Placental pericyte (primary cell): ENCODE measurements around a stretch of chr7.

GRCh38 chr7:95774196-95774501 is 1.8 kb downstream of the DYNC1I1 start:
- CAGE, long polyA plus RNA, result no peak

DNA sequence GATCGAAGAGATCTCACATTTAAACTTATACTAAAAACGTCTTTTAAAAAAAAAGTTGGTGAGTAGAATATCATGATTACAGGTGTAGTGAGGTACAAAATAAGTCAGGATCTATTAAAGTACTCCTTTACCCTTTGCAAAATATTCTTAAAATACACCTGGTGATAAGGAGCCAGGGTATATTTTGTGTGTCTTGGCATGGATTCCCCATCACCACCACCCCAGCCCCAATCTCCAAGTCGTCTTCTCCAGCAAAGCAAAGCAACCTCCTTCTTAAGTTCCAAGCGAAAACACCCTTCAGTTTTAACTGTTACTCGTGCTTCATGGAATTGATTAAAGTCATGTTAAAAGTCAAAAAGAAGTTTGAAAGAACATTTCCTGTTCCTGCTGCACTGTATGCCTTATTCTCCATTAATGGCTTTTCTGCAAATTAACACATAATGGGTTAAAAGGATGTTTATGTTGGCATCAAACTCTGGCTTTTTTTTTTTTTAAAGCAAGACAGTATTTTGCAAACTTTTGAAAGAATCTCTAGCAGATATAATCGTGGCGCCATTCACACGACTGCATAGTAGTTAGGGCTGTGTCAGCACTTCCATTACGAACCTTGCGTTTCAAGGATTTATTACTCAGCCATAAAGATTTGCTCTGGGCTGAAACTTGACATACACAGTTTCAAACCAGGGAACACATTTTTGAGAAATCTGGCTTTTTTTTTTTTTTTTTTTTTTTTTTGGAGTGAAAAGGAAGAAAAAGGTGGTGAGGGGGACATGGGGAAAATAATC is 207.7 kb downstream of the DYNC1I1 start:
- CAGE, long polyA plus RNA, result no peak

DNA sequence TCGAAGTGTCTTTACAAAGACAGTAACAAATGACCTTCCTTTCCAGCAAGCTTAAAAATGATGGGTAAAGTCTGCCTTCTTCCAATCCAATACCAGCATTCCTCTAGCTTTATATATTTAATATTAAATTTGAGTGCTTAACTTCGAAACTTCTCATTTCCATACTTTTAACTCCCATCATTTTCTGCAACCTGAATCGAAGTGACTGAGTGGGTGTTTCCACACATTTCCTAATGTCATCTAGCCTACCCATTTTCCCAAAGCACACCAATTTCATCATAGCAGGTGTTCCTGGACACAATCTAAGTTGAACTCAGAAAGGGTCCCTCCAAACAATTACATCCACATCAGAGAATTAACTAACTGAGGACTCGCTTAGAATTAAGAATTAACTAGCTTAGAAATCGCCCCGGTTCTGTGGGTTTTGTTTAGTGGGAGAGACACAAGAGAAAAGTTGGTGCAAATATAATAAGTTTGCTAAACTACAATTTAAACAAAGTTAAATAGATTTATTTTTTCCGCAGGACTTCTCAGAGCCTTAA is 100.3 kb downstream of the SLC25A13 start:
- CAGE, long polyA plus RNA, result no peak

- CAGE, long polyA plus RNA, result no peak
Observed at GRCh38 chr7:96242309-96243046, 79.4 kb downstream of the SLC25A13 start.

- CAGE, long polyA plus RNA, result no peak
Observed at GRCh38 chr7:96349497-96349987, 27.6 kb upstream of the SLC25A13 start.

- CAGE, long polyA plus RNA, result no peak
Observed at GRCh38 chr7:96794939-96795222, 85.2 kb upstream of the SEM1 start.

DNA sequence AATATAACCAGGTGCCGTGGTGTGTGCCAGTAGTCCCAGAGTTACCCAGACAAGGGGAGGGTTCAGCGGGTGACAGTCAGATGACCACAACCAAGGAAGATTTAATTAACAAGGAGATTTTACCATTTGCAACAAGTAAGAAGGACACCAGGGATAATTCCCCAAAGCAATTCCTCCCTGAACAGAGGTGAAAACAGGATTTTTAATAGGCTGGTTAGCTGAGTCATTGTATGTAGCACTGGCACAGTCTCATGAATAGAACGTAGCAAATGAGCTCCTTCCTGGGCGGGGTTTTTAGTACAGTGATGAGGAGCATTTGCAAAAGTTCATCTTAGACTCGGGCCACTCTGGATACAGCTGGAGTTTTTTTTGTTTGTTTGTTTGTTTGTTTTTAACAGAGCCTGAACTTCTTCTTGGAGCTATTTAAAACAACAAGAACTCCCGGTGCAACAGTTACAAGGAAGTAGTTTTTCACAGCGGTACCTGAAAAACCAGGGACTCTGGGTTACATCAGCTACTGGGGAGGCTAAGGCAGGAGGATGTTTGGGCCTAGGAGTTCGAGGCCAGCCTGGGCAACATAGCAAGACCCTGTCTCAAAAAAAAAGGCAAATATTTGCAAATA is 39.0 kb downstream of the TAC1 start:
- CAGE, long polyA plus RNA, result no peak

DNA sequence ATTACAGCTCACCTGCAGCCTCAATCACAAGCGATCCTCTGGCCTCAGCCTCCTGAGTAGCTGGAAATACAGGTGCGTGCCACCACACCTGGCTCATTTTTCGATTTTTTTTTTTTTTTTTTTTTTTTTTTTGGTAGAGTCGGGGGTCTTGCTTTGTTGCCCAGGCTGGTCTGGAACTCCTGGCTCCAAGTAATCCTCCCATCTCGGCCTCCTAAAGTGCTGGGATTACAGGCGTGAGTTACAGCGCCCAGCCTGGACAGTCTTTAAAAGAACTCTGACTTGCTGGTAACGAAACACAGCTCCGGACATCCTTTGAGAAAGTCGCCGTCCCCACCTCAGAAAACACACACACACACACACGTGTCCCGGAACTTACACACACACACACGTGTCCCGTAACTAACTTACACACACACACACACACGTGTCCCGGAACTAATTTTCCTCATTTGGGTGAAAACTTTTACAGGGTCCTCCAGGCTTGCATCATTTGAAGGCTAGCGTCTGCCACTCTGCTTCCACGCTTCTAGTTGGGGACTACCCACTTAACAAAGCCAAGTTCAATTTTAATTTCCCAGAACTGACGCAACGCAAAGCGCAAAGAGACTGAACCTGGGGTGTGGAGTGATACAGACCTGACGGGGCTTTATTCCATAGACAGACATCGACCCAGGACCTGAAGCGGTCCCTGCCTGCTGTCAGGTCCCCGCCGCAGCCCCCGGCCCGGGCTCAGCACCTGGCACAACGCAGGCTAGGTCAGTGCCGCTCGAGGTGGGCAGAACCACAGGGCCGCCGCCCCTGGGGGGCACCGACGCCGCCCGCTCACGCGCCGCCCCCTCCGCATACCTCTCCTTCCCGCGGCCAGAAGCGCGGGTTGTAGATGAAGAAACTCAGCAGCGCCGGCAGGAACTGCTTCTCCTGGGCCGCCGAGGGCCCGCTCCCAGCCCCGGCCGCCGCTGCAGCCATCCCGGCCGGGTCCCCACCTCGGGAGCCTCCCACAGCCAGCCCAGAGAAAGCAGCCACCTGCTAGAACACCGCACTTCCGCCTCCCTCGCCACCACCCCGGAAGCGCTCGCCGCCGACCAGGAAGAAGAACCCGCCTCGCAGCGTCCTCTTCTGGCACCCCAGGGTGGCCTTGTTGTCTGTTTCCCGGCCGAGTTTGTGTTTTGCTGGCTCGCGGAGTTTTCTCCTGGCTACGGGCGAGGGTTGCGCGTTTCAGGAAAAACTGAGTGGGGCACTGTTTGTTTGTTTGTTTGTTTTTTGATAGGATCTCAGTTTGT is 18.3 kb downstream of the OCM2 start:
- CAGE, long polyA plus RNA, result no peak

- CAGE, long polyA plus RNA, result no peak
Observed at GRCh38 chr7:98174333-98174889, 36.8 kb upstream of the BHLHA15 start.

- CAGE, long polyA plus RNA, result no peak
Observed at GRCh38 chr7:98241822-98242264, 10.2 kb downstream of the TECPR1 start.

DNA sequence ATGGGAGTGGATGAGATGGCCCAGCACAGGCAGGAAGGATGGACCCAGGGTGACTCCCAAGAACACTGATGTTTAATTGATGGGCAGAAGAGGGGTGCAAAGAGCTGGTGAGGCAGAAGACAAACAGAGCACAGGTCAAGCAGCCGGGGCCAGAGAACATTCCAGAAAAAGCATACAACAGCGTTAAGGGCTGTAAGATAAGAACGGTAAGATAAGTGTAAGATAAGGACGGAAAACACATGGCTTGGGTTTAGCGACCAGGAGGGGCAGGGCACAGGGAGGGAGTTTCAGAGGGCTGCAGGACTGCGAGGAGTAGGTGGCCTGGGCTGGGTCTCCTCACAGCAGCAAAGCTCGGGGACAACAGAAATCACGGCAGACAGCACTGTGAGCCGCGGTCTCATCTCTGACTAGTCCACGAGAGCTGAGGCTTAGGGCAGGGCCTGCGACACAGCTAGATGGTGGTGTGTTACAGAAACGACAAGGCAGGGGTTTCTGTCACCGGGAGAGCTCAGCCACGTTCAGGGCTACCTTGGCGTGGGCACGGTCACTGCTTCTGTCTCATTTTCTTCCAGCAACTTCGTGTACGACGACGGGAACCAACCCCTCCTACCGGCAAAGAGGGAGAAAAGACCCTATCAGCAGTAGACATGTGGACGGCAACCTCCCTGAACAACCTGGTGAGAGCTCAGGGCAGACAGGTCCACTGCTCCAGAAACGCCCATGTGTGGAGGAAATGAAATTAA is 24.6 kb downstream of the BRI3 start:
- CAGE, long polyA plus RNA, result no peak

- CAGE, long polyA plus RNA, result no peak
Observed at GRCh38 chr7:98371138-98371829, 29.6 kb downstream of the BAIAP2L1 start.

DNA sequence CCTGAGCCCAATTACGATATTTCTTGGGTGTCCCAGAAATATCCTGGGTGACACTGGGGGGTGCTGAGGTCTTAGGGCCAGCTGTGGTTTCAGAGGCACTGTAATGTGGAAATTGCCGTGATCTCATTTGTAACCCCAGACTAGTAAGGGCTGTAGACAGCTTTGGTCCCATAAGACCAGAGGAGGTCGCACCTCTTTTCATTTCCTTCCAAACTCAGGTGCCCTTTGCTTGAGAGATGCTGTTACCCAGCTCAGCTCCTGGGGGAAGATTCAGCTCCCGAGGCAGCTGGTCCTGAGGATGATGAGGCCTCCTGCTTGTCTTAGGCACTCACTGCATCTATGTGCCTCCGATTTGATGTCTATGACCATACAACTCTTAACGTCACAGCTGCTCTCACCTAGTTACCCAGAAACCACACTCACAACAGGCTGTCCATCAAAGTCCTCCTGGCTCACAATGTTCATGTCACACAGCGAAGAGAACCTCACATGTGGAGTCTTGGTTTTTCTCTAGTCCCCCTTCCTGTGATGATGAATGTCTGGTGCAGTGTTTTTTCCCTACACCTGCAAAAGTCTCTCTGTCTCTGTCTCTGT is 102.4 kb upstream of the NPTX2 start:
- CAGE, long polyA plus RNA, result no peak

GRCh38 chr7:98565266-98565608 is 51.8 kb upstream of the NPTX2 start:
- CAGE, long polyA plus RNA, result no peak

GRCh38 chr7:98616232-98616828 is 755 bp upstream of the NPTX2 start:
- CAGE, long polyA plus RNA, result no peak

DNA sequence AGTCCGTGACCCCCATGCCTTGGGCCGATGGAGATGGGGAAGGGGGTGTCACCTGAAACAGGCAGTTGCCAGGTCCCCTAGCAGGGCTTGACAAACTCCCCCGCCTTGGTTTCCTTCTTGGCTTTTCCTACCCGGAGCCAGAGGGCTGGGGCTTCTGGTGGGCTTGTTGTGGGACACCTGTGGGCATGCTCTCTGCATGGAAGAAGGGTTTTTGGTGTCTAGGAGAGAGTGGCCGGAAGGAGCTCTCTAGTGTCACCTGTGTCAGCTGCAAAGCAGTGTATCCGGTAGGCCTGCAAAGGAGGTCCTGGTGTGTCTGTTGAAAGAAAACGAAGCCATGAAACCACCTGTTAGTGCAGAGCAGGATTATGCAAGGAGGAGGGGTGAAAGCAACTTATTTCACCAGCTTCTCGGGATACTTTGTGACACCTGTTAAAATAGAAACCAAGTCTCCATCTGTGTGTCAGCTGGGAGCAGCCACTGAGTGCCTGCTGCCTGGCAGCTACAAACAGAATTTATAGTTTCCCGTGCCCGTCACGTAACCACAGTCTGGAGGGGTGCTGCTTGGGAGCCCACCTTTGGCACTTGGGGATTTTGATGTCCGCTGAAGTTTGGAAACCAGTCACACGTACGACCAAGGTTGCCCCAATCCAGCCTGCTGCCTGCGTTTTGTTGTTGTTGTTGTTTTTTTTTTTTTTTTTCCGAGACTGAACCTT is 1.4 kb downstream of the TRRAP start:
- CAGE, long polyA plus RNA, result no peak

GRCh38 chr7:99022952-99023552 is 120.9 kb downstream of the SMURF1 start:
- CAGE, long polyA plus RNA, result no peak

GRCh38 chr7:99027685-99028554 is 116.0 kb downstream of the SMURF1 start:
- CAGE, long polyA plus RNA, result no peak

- CAGE, long polyA plus RNA, result no peak
Observed at GRCh38 chr7:99029067-99029824, 114.7 kb downstream of the SMURF1 start.

DNA sequence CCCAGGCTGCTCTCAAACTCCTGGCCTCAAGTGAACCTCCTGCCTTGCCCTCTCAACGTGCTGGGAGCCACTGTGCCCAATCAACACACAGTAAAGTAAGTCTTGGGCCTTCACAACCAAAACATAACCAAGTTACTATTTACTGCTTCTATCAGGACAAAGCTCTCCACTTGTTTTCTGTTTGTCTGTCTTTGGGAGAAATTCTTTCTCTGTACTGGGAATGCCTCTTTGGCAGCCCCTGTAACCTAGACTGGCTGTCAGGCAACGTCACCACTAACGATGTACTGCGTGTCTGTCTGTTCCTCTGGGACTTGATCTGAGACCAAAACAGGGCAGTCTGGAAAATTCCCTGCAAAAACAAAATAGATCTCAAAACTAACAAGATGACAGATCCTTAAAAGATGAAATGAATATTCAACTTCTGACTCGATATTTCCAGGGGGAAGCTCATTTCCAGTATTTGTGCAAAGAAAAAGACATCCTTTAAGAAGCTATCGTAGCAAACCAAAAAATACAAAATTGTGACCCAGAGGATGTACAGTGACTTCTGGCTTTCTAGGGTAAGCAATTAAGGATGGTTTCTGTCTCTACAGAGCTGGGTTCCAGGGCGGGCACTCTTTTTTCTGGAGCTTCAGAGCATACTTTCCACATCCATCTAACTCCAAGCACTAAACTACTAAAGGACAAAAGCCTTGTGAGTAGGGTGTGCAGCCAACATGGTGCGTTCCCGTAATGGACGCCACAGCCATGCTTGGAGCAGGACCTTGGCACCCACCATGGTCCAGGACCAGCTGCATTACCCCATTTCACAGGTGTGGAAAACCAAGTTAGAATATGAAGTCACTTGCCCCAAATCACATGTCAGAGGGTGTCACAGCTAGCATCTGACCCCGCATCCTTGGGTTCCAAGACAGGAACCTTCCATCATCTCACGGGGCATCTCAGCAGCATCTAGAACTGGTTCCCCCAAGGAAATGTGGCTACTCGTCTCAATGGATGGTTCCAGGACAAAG is 112.7 kb downstream of the SMURF1 start:
- CAGE, long polyA plus RNA, result no peak